Airway epithelial cell (primary cell): ENCODE measurements around the genes CCDC149, SEL1L3 and SMIM20.

GRCh38 chr4:24794388-24795261, 748 bp upstream of the SOD3 start:
- RAMPAGE, long total RNA, result no peak

DNA sequence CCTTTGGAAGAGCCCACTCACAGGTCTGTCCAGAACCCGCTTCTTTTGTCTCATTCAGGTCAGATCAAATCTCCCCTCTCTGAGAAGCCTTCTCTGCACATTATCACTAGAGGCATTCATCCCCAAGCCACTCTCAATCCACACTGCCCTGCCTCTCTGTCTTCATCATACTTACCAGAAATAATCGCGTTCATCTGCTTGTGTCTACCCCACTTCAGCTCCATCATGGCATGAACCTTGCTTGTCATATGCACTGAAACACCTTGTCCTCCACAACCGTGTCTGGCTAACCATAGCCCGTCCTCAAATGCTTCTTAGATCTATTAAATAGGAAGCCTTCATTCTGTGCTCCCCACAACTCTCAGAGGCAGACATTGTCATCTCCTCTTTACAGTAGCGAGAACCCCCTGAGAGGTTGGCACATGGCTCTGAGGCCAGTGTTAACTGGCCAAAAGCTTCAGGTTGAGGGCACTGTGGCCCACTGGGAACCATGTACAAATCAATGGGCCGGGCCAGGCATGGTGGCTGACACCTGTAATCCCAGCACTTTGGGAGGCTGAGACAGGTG, 48.7 kb downstream of the SOD3 start:
- RAMPAGE, long total RNA, result no peak

GRCh38 chr4:24849070-24849657, 53.8 kb downstream of the SOD3 start:
- RAMPAGE, long total RNA, result no peak

DNA sequence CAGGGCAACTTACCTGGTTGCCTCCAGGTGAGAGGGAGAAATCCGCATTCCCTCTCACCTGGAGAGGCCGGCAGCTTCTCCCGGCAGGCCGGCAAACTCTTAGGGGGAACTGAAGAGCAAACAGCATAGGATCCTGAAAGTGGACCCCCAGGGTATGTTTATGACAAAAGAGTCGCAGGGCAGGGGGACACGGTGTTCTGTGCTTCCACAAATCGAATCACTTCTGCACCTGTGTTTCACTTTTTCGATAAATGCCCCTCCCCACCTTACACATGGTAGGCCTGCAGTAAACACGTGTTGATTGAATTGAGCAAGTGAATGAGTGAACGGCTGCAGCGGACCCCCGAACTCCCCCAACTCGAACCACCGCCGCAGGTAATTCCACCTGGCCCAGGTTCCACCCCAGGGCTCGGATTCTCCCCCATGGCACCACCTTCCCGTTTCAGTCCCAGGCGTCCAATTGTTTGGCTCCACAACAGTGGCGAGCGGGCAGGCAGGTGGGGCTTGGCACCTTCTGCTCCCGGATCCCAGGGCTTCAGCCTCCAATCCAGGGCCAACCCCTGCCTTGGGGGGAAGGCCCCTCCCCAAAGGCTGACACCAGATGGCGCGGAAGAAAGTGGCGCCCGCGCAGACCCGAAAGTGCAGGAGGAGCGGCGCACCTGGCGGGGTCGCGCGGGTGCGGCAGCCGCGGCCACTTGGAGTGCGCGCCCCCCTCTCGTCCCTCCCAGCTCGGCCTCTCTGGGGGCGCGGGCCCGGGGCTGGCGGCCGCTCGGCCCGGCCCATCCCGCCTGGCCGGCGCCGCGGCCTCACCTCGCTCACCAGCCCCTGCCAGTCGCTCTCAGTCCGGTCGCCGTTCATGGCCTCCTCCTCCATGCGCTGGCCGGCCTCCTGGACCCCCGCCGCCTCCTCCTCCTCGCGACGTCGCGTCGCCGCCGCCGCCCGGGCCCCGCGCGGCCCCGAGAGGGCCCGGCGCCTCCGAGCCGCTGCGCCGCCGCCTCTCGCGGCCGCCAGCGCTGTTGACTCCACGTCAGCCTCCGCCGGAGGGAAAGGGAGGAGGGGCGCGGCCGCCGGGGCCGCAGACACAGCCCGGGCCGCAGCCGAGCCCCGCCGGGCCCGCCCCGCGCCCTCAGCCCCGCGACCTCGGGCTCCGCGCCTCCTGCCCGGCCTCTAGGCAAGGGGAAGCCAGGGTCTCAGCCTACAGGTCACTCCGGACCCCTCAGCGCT, at the start of gene CCDC149:
TSS of gene CCDC149 (minus strand) at position 1,036 of the 1,224 bp plus-strand sequence.
- RAMPAGE, long total RNA, result no peak

GRCh38 chr4:24973605-24974719, 56.8 kb downstream of the LGI2 start:
- RAMPAGE, long total RNA, result no peak

- RAMPAGE, long total RNA, result no peak
Measured at GRCh38 chr4:24979466-24979935, 51.2 kb downstream of the LGI2 start.

GRCh38 chr4:24979985-24980445, 50.7 kb downstream of the LGI2 start:
- RAMPAGE, long total RNA, result no peak

DNA sequence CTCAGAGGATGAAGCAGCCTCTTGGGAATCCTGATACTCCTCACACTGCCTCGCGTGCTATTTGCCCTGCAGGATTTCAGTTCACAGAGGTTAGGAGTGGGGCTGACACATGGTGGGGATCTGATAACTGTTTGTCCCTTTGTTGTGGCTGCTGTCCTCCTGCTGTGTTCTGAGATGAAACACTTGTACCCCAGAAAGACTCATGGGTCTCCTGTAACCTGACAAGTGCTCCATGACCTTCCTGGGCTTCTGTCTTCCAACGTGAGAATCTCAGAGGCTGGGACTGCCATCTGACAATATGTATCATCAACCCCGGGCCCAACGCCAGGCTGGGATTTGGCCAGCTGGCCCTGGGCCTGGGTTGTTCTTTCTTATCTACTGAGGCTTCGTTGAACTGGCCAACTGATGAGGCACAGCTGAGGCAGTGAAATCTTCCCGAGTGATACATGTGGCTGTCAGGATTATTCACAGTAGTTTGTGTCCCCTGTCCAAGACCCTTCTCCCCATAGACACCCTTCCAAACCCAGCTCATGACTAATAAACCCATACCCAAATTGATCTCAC, 60.8 kb downstream of the SEPSECS start:
- RAMPAGE, long total RNA, result no peak

DNA sequence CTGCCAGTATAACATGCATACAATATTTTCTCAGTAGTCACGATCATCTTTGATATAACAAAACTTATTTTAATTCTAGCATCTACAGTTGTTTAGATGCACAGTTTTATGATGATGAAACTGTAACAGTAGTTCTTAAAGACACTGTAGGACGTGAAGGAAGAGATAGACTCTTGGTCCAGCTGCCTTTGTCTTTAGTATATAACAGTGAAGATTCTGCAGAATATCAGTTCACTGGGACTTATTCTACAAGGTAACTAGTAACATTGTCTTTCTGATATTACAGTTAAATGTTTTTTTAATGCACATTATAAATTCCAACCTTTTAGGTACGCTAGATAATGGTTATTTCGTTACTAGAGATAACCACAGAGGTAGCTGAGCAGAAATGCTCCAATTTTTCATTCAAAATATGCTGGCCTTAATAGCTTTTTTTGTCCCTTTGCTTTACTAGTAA, 39.3 kb downstream of the ANAPC4 start:
- RAMPAGE, long total RNA, result no peak

DNA sequence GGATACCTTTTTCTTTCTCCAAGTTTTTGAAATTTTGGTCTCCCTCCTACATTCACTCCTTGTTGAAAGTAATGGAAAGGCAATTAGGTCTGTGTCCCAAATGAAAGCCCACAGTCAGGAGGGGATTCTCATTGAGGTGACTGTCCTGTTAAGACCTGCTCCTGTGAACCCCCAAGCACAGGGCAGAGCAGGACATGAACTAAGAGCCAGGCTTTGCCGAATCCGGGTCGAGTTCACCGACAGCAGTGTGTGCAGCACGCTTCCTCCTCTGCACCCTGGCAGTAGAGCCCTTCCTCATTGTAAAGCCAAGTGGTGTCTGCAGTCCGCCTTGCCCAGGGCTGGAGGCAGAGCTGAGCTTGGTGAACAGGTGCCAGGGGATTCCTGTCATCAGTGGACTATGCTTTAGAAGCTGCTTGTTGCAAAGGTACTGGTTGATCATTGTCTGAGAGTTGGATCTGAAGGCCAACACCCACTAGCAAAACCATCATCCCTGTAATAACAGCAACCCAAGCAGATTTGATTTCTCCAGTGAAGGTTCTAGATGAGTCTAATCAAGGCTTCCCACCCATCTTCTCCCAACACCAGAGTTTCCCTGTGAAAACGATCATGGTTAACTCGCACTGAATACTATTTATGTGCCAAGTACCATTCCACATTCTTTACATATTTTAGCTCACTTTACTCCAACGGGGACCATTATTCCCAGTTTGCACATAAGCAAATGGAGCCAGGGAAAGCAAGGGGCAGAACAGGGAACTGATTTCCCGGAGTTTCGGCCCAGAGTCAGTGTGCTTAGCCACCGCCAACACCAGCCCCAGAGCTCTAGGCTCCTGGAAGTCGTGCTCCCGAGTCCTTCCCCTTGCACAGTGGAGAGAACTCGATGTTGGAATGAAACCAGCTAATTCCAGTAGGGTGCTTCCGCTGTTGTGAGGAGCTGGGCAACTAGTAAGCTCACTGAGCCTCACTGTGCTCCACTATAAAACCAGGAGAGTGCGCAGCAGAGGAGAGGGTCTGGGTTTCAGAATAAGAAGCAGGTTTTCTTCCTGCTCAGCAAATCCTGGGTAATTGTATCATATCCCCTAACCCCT, 1.4 kb upstream of the SLC34A2 start:
- RAMPAGE, long total RNA, result no peak

GRCh38 chr4:25781935-25782653, 80.7 kb downstream of the SEL1L3 start:
- RAMPAGE, long total RNA, result no peak

DNA sequence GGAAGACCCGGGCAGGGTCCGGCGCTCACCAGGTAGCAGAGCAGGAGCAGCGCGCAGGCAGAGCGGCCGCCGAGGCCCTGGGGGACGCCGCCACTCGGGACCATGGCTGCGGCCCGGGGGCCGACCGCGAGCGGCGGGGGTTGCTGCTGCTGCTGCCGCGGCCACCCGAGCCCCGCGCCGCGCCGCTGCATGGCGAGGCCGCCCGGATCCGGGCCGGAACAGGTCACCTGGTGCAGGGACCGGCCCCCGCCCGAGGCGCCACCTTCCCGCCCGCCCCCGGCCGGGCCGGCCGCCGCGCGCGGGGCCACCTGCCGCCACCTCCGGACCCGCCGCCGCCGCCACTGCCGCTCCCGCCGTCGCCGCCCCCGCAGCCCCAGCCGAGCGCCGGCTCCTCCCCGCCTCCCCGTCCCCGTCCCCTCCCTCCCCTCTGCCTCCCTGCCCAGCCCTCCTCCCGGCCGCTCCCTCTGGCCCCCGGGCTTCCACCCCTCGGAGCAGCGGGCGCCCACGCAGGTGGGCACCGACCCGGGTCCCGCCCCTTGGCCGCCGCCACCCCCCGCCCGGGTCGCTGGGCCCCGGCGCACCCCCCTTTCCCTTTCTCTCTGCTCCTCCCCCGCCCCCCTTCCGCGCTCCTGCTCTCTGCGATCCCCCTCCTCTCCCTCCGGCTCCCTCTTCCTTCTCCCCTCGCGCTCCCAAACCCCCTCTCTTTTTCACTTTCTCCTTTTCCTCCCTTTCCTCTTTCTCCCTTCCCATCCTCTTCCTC, at the start of gene SEL1L3:
TSS of gene SEL1L3 (minus strand) at position 343 of the 760 bp plus-strand sequence.
- RAMPAGE, long total RNA, result no peak

- RAMPAGE, long total RNA, result no peak
Measured at GRCh38 chr4:25878418-25879144, 15.8 kb upstream of the SEL1L3 start.

GRCh38 chr4:25913930-25915044, at the start of gene SMIM20:
SMIM20 (plus strand) TSS chr4:25914220.
- RAMPAGE, long total RNA, result start-site peak on the plus strand at chr4:25914219-25914272, 523 and 244 reads in 2 replicates

- RAMPAGE, long total RNA, result no peak
Measured at GRCh38 chr4:25915267-25915912, 1.4 kb downstream of the SMIM20 start.

GRCh38 chr4:26163294-26163796, 157.5 kb upstream of the RBPJ start:
- RAMPAGE, long total RNA, result no peak

GRCh38 chr4:26866164-26866628, 5.6 kb downstream of the STIM2 start:
- RAMPAGE, long total RNA, result no peak

DNA sequence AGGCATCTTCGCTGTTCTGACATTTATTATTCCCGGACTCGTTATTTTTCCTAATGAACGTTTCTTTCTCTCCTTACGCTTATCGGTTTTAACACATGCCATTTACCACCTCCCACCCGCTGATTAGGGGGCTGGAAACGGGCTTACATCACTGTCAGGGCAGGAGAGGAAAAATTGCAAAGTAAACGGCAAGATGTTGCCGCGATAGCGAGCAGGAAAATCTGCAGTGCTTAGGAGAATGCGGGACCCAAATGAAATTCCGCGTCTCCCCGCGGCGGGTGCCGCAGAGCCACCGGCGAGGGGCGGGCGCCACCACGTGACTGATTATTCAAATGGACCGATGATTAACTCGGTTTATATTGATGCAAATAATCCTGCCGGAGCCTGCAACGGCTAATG, 224.0 kb downstream of the STIM2 start:
- RAMPAGE, long total RNA, result no peak

DNA sequence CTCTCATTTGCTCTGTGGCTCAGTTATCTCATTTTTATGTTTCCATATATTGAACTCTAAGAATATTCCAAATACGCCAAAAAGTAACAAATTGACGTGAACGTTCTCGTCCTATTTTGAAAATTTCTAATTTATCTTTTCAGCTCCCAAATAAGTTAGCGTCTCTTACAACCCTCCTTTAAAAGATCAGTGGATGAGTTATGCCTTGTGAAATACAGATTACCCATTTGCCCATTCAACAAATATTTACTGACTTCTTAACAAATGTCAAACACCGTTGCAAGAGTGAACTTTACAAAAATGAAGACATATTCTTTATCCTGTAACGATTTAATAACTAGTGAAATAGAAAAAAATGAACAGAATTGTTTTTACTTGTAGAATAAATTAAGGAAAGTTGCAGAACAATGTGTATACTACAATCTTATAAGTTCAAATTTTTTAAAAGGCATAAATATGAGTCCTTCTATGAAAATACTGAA, 899.5 kb downstream of the STIM2 start:
- RAMPAGE, long total RNA, result no peak

DNA sequence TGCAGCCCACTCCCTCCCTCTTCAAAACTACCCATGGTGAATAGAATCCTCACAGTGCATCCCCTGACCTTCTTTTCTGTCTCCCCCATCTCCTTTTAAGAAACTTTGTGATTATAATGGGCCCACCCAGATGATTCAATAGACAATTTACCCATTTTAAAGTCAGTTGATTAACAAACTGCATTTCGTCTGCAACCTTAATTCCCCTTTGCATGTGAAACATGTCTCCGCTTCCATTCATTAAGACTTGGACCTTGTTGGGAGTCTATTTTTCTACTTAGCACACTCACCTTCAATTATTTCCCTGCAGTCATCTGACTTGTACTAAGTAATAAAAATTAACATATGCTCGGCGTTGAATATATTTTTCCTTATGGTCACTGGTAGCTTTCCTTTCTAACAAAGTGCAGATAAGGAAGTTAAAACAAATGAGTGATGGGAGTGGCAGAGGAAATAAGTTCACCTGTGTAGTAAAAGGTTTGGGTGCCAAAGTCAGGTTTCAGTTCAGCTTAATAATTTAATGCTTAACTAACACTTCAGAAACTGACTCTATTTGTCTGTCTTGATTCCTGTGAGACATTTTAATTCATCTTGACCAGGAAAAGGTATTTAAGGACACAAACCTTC, 184.3 kb downstream of the PCDH7 start:
- RAMPAGE, long total RNA, result no peak